Left common carotid artery plus branches (tissue), 1 donor: ENCODE measurements around a stretch of chr7.

DNA sequence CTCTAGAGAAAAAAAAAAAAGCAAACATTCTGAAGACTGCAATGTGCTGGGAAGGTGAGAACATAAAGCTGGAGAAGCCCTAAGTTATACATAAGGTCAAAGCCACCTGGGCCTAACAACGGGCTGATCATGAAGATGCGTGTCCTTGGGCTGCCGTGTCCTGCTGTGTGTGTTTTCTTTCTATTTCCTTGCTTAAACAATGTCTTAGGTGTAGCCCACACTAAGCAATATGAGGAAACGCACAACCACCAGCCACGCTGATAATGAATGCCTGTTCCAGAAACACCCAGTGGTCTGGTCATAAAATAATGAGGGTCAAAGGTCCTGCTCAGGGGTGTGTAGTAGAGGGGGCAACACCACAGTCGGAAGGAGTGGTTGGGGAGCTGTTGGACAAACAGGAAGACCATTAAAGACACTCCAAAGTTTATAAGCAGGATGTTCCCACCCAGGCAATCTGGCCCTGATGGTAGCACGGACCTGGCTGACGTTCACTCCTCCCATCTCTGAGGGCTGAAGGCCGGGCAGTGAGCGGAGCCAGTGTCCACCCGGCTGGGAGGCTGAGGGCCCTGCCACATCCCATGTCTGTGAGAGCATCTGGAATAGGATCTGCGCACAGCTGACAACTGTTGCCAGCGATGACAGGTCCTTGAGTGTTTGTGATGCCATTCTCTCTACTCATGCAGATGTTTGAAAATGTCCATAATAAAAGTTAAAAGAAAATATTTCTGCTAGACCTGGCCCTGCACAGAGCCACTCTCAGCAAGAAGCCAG lies 7.8 kb downstream of the PKD1L1 start:
- PRO-cap = no peak

GRCh38 chr7:47977069-47977512 lies 2.3 kb downstream of the HUS1 start:
- PRO-cap = no peak

- PRO-cap = bidirectional peak, plus-strand start at chr7:48088673, minus-strand start at chr7:48088474; bidirectional peak, plus-strand start at chr7:48089126, minus-strand start at chr7:48088845
These were observed 748 bp upstream of the UPP1 start for GRCh38 chr7:48088100-48088933.

GRCh38 chr7:48091461-48092163 lies 2.5 kb downstream of the UPP1 start:
- PRO-cap = no peak

DNA sequence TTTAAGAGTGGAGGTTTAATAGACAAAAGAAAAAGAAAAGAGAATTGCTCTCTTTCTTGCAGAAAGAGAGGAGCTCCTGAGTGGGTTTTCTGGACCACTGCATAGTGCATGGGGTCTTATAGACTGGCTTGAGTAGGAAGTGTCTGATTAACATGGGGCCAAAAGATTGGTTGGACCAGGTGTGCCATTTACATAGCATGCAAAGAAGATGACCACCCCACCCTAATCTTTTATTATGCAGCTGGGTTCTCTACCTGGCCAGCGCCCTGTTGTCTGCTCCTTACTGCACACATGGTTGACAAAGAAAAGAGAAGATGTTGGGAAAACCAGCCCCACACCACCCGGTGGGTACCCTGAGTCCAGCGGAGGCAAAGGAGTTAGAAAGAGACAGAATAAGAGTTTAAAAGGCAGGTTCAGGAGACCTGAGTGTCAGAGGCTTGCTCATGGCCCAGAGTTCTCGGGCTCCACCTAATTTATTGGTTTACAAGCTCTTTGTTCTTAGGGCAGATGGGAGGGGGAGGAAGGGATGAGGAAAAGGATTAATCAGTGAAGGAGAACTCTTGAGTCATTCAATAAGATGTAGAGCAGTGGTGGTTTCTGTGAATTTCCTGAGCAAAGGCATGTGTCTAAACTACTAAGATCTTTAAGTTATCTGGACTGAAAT lies 24.2 kb upstream of the ABCA13 start:
- PRO-cap = no peak

DNA sequence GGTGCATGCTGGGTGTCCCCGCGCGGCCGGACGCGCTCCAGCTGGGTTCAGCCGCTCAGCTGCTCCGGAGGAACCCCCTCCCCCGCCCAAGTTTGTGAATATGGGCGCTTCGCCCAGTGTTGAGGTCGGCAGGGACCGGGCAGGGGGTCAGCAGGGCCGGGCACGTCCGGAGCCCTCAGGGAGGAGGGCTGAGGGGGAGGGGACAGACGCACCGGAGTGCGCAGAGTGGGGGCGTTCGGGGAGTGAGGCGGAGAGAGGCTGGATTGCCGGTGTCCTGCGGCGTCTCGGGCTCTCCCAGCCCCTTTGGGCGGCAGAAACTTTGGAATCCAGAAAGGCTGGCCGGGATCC lies 684 bp downstream of the VWC2 start:
- PRO-cap = no peak

GRCh38 chr7:50167540-50167985 lies 71.9 kb downstream of the SPATA48 start:
- PRO-cap = no peak

DNA sequence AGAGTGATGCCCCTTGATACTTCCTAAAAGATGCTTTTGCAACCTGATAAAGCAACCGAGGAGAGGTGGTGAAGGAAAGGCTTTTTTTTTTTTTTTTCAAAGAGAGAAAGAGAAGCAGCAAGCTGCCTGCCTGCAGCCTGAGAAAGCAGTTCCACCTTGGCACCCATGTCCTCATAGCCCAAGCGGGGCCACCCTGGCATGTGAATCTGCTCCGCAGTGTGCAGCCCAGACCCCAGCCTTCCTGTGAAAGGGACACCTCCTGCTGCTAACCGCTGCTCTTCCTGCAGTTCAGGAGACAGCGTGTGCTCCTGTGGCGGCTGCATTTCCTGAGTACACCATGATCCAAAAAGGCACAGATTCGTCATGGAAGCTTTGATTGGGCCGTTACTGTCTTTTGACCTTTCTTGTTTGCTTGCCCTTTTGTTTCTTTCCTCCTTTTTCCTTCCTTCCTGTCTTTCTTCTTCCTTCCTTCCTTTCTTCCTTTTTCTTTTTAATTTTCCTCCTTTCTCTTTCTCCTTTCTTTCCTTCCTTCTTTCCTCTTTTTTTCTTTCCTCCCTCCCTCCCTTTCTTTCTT lies 38.1 kb downstream of the IKZF1 start:
- PRO-cap = no peak

DNA sequence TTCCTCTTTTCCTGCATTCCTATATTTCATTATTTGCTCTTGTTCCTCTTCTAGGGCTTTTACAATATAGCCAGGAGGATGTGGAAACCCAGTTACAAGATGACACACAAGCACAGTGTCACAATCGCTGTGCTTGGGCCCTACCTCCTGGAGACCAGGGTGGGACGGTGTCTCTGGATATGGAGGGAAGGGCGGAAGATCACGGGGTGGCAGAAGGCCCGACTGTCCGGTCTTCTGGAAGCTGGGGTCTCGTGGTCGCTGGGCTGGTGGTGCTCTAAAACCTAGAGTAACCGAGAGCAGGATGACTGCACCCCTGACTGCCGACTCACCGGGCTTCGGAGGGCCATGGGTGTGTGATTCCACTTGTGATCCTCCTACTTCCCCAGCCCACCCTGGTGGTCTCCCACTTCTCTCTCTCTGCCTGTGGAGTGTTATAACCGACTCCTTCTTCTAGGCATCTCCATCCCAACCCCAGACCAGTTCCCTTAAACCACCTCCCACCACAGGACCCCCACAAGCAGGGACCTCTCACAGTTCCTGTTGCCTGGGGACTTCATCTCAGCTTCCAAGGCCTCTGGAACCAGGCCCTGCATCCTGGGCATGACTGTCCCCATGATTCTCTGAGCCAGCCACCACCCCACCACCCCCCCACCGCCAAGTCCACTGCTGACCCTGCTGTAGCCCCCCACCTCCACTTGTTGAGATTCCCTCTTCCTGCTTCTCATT lies 52.4 kb downstream of the IKZF1 start:
- PRO-cap = no peak

GRCh38 chr7:50393842-50394344 lies 56.3 kb downstream of the FIGNL1 start:
- PRO-cap = no peak

DNA sequence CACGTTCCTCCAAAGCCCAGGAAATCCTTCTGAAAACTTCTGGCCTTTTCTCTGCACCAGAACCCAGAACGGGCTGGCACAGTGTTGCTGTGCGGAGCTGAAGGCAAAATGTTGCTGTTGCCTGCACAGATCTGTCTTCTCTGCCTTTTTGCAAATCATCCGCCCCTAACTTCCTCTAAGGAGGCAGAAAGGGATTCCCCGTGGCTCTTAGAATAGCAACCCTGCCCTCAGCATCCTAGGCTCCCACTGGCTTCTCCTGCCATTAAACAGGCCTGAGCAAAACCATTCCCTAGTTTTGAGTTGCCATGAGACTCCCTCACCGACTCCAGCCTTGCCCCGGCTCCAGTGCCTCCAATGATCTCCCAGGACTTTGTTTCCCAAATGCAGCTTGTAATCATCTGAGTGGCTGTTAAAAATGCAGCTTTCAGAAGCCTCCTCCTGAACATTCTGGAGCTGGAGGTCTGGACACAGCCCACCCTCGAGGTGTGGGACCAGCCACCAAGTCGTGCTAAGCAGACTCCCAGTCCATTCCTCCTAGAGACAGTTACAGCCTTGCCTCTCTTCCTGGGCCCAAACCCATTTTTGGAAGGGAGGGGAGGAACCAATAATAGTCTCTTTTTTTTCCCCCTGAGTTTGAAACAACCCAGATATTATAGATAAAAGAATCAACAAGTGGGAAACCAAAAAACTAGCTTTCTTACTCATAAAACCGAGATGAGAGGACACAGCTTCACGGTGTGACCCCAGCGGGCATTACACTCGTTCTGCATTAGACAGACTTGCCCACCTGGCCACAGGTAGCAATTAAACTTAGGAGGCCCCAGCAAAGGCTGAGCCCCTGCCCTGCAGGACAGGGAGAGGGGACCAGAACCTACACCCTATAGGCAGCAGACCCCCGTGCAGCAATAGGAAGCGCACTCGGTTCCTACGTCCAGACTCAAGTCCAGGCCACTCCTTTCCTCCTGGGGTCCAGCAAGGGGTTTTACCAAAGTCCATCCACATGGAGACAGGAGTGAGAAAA lies 44.5 kb downstream of the FIGNL1 start:
- PRO-cap = no peak

- PRO-cap = no peak
These were observed 49.5 kb upstream of the DDC start for GRCh38 chr7:50614715-50615100.

GRCh38 chr7:50654748-50655277 lies 89.6 kb upstream of the DDC start:
- PRO-cap = no peak

DNA sequence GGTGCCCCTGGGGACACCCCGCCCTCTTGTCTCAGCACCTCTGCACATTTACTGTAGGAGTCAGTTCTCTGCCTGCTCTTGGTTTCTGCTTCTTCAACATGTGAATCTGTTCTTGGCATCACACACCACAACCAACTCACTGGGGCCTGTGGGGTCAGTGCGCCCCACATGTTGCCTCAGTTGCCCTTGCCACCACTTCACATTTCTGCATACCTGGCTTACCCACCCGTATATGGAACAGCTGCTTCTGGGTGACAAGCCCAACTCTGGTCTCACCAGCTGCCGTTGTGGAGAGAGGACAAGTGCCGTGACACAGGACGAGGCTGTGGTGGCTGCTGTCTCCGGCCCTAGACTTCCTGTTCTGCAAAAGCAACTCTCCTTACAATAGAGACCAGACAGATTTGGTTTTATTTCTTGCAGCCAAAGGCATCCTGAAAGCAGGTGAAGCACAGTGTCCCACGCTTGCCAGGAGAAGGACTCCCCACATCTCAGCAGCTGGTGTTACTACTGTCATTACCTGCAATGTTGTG lies 96.4 kb upstream of the DDC start:
- PRO-cap = no peak

- PRO-cap = no peak
These were observed 85.8 kb downstream of the GRB10 start for GRCh38 chr7:50697006-50697205.

DNA sequence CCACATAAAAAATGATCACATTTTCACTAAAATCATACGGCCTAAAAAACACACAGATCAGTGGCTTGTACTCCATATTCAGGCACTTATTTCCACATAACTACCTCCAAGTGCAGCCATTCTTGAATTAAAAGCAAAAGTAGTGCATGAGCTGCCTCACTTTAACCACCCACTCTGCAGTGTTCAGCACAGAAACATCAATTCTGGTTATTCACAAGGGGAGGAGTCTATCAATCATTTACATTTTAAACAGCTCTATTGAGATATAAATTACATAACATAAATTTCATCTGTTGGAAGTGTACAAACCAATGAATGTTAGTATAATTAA lies 70.2 kb downstream of the GRB10 start:
- PRO-cap = no peak

GRCh38 chr7:50725692-50726374 lies 56.9 kb downstream of the GRB10 start:
- PRO-cap = no peak

DNA sequence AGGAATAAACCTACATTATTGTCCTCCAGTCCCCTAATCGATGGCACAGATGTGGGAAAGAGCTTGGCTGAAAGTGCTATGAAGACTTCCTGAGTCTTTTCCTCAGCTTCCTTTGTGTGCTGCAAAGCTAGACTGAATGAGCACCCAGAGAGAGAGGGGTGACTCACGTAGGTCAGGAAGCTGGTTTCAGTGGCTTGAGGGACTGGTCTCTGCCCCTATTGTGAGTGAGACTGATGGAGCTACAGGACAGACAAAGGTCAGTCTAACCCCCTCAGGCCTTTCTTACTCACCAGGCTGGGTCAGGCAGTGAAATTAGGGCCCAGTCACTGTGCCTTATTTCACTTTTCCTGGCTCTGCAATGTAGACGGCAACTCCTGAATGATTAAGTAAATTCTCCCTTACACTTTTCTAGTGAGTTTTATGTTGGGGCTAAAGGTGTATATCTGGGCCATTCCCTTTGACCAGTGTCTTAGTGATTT lies 171.2 kb upstream of the GRB10 start:
- PRO-cap = no peak

DNA sequence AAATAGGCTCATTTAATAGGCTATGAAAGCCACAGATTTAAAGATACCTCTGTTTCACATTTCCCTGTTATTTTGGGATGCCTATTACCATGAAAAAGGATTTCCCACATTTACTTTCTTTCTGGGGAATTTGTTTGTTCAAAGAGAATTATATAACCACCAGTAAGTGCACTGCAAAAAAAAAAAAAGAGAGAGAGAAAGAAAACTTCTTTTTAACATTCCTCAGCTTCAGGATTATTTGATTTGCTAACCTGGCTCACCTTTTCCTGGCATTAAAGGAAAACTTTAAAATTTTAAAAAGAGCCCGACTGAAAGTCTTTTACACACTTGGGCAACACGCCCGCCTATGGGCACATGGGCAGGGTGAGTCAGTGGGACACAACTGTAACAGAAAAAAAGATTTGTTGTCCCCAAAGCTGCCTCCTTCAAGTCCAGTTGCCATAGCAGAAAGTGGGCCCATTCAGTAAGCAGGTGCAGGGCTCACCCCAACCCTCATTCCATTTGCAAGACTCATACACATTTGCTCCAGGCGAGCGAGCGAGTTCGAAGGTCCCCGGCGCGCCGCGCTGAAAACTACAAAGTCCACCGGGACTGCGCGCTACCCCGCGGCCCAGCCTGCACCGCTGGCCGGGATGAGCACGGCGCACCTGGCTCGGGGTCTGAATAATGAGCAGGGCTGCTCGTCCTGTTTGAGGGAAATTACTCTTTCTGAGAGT lies 1.4 kb downstream of the COBL start:
- PRO-cap = no peak

DNA sequence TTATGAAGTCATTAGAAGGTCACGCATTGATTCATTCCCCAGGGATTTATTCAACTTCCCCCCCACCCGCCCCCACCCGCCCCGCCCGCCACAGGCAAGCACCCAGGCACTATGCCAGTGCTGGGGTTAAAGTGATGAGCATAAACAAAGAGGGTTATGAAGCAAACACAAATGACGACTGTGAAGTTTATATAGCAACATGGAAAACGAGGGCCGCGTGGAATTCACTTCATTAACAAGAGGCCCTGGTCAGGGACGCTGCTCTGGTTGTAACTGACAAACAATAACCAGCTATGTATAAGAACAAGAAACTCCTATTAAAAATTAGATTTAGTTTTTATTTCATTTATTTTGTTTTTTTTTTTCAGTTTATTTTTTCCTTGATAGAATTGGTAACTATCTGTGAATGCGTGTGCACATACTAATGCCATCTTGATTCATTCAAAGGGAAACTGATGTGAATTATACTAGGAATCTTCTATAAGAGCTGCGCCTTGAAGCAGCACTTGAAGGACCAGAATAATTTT lies 656.6 kb upstream of the COBL start:
- PRO-cap = no peak